AG10803 (cell line): ENCODE results near the genes FHIP1B, CNGA4 and TPP1.

- RRBS = no CpG with 5 or more reads among the region's 7 CpGs
These were observed 2.1 kb downstream of the OR52W1 start for GRCh38 chr11:6200720-6201950.

- RRBS = no CpG with 5 or more reads among the region's 2 CpGs
These were observed 8.6 kb downstream of the FHIP1B start for GRCh38 chr11:6225822-6226347.

- RRBS = 2% methylated on average over 18 of the region's 78 CpGs
These were observed at the start of gene FHIP1B for GRCh38 chr11:6234495-6235626. FHIP1B (minus strand) TSS chr11:6234636.

DNA sequence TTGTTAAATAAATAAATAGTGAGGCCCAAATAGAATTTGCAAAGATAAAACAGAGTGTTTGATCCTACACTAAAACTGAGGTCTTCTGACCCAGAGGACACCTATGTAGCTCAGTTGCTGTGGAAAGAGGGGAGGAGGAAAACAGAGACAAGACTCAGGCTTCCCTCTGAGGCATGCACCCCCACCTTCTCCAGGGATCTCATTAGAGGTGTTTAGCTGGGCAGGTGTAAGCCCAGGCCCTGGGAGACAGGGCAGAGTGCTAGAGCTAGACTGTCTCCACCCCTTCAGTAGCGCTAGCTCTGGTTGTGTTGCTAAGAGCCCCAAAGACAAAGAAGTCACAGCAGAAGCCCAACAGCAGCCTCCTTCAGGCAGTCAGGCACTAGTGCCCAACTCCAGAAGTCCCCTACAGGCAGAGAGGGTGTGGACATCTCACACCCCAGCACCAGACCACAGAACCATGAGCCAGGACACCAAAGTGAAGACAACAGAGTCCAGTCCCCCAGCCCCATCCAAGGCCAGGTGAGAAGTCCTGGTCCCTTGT, at the start of gene CNGA4:
Gene CNGA4, plus strand, starts transcription at position 340 of the 541 bp plus-strand sequence.
- RRBS = no CpG with 5 or more reads among the region's 1 CpG

DNA sequence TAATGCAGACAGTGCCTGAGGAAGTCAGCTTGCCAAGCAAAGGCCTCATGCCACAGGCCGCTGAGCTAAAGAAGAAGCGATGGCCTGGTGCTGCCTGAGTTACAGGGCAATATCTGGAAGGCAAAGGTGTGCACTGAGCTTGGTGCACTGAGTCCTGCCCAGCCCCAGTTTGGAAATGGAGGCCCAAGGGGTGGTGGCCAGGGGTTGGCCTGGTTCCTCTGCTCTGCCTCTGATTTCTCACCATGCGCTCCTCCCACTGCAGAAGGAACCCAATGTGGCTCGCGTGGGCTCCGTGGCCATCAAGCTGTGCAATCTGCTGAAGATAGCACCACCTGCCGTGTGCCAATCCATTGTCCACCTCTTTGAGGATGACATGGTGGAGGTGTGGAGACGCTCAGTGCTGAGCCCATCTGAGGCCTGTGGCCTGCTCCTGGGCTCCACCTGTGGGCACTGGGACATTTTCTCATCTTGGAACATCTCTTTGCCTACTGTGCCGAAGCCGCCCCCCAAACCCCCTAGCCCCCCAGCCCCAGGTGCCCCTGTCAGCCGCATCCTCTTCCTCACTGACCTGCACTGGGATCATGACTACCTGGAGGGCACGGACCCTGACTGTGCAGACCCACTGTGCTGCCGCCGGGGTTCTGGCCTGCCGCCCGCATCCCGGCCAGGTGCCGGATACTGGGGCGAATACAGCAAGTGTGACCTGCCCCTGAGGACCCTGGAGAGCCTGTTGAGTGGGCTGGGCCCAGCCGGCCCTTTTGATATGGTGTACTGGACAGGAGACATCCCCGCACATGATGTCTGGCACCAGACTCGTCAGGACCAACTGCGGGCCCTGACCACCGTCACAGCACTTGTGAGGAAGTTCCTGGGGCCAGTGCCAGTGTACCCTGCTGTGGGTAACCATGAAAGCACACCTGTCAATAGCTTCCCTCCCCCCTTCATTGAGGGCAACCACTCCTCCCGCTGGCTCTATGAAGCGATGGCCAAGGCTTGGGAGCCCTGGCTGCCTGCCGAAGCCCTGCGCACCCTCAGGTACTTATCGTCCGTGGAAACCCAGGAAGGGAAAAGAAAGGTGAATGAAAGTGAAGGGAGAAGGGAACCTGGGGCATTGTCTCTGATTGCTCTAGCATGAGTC, 1.2 kb downstream of the SMPD1 start:
- RRBS = 94% methylated on average over 2 of the region's 30 CpGs

GRCh38 chr11:6431457-6431808, 9.4 kb downstream of the HPX start:
- RRBS = no CpG with 5 or more reads among the region's 8 CpGs

DNA sequence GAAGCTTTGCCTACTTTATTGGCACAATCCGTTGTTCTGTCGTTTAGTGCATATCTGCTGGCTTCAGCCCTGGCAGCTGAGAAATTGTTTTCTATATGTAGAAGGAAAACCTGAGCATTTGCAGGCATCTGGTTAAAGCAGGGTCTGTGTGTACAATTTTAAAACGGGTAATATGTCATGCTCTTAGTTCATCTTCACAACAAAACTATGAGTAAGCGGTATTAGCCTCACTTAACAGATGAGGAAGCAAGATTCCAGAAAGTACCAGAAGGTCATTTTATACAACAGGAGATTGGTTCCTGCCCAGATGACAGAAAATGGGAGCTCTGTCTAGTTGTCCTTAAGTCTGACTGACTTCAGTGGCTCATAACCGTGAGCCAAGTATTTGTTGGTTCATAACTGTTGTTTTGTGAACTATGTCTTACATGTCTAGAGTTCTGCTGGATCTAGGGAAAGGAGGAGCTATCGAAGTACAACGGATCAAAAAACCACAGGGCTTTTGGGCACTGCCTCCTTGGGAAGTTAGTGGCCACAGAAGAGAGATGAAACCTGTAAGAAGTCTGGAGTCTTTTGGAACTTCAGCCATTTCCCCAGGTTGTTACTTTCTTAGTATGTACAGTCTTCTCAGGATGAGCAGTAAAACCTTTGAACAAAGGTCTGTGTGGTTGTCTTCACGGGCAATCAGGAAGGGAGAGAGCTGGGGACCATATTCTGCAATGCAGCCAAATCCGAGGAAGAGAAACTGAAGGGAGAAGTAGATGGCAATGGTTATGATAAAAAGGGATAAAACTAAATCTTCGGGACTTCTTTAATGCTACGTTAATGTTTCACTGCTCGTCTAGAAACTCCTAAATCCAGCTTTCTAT, 1.3 kb downstream of the TIMM10B start:
- RRBS = no CpG with 5 or more reads among the region's 12 CpGs

GRCh38 chr11:6613766-6614824, 2.1 kb upstream of the TAF10 start:
- RRBS = no CpG with 5 or more reads among the region's 6 CpGs

DNA sequence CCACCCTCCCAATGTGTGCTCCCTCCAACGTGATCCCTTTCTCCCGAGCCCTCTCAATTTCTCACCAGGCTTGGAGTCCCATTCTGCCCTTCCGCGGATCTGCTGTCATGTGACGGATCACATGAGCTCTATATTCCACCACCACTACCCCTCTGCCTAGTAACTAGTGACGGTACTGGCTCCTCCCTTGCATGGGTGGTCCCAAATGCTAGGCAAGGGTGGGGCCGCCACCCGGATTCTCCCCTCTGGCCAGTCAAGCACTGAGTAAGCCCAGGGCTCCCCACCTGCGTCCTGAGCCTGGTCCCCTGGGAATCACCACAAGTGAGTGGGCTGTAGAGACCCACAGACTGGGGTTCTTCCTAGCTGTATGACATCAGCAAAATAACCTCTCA, at the start of gene TPP1:
Gene TPP1, minus strand, starts transcription at position 104 of the 392 bp plus-strand sequence.
- RRBS = no CpG with 5 or more reads among the region's 9 CpGs

DNA sequence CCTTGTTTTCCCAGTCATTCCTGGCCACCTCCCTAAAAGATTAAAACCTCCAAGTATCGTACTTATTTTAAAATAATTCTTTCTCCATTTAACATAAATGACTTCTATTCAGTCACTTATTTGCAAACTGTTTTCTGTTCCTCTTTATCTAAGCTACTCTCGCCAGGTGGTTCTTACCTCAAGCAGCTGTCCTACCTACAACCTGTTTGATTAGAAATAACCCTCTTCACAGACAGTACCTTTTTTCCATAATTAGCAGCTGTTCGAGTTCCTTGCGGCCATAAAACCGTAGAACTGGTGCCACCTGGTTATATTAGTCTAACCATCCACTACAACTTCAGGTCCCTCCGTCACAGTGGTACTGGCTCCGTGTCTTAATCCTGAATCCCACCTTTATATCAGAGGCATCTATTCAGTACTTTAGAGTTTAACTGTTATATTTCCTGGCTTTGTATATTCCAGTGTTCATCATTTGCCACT, 1.0 kb downstream of the ZNF215 start:
- RRBS = no CpG with 5 or more reads among the region's 7 CpGs

GRCh38 chr11:7256755-7257467, 5.2 kb downstream of the SYT9 start:
- RRBS = no CpG with 5 or more reads among the region's 2 CpGs

DNA sequence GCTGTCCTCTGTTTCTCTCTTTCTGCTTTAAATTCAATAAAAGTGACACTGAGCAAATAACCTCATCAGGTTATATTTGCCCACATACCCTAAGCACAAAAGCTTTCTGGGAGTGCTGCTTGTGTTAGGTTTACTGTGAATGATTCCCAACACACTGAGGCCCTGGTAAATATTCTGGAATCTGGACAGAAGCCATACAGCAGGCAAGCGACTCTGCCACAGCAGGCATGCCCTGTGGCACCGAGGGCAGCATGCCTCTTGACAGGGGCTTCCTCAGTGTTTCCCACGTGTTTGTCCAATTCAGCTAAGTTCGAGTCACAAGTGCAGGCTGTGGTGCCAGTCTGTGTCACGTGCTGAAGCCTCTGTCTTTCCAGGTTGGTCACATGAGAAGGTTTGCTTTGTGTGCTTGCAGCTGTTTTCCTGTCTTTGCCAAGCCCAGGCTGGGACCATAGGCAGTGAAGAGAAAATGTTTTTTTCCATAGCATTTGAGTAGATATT, 2.5 kb upstream of the PPFIBP2 start:
- RRBS = no CpG with 5 or more reads among the region's 5 CpGs

GRCh38 chr11:7521296-7521685, 7.5 kb downstream of the PPFIBP2 start:
- RRBS = no CpG with 5 or more reads among the region's 1 CpG

DNA sequence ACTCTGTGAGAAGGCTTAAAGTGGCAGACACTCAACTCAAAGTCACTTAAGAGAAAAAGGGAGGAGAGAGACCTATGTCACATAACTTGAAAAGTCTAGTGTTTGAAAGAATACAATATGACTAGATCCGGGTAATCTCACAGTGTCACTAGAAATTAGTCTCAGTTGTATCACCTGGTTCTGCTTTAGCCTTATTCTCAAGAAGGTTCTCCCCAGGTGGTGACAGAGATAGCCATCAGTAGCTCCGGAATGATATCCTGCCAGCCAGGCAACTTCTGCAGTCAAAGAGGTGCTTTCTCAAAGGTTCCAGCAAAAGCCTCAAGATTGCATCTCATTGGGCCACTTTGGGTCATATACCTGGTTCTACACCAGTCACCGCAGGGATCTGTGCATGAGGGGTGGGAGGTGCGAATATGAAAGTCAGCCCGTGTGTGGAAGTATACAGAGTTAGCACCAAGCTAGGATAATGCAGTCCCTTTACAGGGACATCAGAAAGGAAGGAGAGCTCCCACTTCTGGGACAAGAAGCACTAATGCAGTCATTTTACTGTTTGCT, 61.2 kb downstream of the CYB5R2 start:
- RRBS = 88% methylated on average over 2 of the region's 5 CpGs

- RRBS = 26% methylated on average over 4 of the region's 10 CpGs
These were observed 7.6 kb downstream of the CYB5R2 start for GRCh38 chr11:7665695-7666043.

DNA sequence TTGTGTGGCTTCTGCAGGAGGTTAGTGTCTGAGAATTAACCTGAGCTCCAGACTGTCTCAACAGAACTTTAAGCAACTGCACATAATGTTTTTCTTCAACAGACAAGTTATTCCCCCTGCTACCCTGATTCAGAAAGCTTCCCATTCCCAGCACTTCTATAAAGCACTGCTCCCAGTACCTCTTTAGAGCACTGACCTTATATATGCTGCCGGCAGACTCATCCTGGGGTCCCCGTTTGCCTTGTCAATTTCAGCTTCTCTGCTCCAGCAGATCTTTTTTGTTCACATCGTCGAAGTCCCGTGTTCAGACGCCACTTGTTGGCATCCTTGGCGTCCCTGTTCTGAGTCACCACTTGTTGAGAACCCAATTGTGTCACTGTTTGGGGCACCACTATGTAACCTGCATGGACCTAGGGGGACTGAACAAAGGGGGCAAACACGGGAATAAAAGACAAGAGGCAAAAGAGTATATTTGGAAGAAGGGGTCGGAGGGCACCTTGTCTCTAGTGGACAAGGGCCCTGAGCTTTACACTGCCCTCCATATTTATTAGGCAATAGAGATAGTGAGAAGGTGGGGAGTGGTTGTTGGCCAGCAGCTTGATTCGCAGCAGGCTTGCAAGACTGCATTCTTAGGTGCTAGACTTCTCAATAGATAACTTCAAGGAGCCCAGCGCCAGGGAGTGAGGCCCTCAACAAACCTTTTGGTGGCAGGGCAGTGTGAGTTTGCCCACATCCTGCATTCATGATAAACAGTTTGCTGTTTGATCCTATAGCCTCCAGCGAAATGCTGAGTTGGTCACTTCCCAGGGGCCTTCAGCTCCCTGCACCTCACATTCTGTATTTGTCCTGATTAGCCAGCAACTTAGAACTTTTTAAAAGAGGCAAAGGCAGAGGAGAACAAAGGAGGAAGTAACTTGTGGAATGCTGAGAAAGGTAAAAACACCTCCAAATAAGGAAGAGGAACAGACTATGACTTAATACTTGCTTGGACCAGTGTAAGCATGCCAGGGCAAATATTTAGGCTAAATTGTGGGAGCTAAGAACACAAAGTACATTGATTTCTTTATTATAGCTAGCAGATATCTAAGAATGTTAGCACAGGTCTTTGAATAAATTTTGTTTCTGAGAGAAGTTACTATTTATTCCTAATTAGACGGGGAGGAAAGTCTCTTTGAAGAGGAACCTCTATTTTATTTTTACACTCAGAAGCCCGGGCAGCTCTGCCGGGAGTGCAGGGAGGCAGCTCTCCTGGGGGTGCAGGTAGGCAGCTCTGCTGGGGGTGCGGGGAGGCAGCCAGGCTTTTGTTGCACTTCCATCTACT, 25.2 kb downstream of the OR10A6 start:
- RRBS = no CpG with 5 or more reads among the region's 16 CpGs

DNA sequence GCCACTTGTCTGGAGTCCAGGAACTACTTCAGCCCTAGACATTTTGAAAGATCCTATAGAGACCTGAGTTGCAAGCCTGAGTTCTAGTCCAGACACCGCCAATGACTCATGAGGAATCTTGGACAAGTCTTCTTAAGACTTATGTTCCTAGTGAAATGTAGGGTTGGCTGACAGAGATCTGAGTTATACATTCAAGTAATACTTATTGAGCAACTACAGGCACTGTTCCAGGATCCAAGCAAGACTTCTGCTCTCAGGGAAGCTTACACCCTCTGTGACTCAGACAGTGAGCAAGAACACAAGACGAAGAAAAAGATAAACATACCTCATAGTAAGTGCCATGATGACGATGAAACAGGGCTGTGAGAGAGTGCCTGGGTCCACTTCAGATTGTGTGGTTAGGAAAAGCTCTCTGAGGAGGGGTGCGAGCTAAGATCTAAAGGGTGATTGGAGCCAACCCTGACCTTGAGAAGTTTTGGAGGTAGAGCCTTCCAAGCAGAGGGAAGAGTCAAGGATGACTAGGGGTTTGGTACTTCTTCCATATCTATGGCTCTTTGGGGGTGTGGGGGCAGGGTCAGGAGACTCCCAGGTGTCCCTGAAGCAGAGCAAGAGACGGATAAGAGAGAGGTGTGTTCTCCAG, 10.3 kb upstream of the STK33 start:
- RRBS = no CpG with 5 or more reads among the region's 5 CpGs

GRCh38 chr11:8732609-8733333, 50.2 kb downstream of the RPL27A start:
- RRBS = no CpG with 5 or more reads among the region's 8 CpGs

GRCh38 chr11:8758346-8758545, 52.2 kb downstream of the DENND2B start:
- RRBS = no CpG with 5 or more reads among the region's 3 CpGs